ENCODE measurements around the genes ZNF277 and GPR85.

DNA sequence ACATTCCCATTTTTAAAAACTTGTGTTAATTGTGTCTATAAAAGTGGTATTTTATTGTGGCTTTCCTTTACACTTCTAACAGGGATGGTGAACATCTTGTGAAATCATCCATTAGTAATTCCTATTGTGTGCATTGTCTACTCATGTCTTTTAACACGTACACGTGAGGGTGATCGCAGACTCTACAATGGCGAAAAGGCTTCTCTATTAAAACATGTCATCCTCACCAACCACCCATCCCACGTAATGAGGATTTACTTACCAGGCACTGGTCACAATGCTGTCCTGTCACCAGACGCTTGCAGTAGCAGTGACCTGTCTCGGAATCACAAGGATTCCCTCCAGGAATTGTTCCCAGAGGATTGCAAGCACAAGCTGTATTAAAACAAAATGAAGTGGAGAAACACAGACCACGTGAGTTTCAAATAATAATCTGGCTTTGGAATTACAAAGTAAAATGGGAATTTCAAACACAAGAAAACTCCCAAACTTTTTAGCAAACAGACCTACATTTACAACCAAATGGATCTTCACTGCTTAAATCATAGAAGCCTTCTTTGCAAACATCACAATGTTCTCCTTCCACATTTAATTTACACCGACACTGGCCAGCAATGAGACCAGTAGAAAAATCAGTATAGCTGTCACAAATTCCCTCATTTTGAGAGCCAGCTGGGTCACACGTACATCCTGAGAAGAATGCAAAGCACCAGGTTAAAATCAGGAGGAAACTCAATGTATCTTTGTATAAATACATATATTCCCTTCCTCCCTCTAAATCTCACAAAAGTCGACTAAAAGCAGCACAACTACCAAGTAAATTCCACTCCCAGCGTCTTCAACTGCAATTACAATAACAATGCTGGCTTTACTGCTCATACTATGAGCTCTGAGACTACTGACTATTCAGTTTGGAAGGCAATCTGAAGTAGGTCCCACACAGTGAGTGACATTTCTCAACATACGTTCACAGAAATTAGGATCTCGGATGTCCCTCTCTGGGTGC, 27.9 kb downstream of the LAMB1 start:
- RRBS = no CpG with 5 or more reads among the region's 14 CpGs

GRCh38 chr7:108001853-108002614, 927 bp downstream of the LAMB1 start:
- RRBS = 4% methylated on average over 18 of the region's 56 CpGs

GRCh38 chr7:108211294-108211886, 81.2 kb upstream of the LAMB4 start:
- RRBS = no CpG with 5 or more reads among the region's 6 CpGs

DNA sequence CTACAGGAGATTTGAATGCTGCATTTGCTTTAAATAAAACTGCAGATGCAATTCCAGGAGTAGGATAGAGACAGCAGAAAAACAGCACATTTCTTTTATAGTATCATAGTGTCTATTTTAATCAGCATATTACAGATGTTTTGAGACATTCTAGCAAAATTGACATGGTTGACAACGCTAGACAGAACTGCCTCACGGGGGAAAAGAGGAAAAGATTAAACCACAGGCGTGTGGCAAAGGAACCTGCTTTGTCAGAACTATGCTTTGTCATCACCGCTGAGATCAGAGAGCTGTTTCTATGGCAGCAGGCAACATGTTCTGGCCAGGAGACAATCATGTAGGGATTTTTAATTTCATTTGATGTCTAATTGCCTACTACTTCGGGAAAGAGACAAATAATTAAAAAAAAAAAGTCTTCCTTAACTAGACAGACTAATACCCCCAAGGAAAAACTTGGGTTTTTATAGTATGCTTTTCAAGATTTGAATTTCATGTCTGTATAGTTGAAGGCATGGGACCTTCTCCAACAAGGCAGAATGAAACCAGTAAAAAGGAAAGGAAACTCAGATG, 40.0 kb downstream of the NRCAM start:
- RRBS = no CpG with 5 or more reads among the region's 5 CpGs

DNA sequence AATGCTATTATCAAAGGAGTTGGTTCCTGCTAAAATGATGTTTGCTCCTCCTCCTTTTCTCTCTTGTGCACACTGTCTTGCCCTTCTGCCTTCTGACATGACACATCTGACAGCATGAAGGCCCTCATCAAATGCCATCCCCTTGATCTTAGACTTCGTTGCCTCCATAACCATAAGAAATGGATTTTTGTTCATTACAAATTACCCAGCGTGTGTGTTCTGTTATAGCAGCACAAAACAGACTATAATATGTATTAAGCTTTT, 794.1 kb downstream of the DNAJB9 start:
- RRBS = no CpG with 5 or more reads among the region's 2 CpGs

GRCh38 chr7:109647947-109648284, 1078.2 kb downstream of the DNAJB9 start:
- RRBS = no CpG with 5 or more reads among the region's 1 CpG

GRCh38 chr7:110523103-110523302, 567.9 kb upstream of the LRRN3 start:
- RRBS = no CpG with 5 or more reads among the region's 2 CpGs

DNA sequence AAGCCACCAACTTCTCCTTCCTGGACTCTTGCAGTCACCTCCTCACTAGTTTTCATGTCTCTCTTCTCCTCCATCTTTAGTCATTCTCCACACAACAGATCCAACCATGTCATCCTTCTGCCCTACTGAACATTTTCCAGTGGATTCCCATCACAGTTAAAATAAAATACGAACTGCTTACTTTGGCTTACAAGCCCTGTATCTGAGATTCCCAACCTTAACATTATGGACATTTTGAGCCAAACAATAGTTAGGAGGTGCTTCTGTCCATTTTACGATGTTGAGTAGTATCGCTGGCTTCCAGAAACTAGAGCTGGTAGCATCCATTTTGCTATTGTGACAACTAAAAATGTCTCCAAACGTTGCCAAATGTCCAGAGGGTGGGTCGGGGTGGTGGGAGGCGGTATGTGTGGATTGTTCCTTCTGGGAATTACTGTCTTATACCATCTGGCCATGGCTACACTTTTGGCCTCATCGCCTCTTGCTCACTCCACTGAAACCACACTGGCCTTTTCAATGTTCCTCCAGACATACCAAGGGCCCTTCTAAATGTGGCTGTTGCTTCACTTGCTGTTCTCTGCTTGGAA, 190.4 kb upstream of the LRRN3 start:
- RRBS = no CpG with 5 or more reads among the region's 7 CpGs

- RRBS = no CpG with 5 or more reads among the region's 5 CpGs
These were observed 189.0 kb downstream of the LRRN3 start for GRCh38 chr7:111279751-111280510.

DNA sequence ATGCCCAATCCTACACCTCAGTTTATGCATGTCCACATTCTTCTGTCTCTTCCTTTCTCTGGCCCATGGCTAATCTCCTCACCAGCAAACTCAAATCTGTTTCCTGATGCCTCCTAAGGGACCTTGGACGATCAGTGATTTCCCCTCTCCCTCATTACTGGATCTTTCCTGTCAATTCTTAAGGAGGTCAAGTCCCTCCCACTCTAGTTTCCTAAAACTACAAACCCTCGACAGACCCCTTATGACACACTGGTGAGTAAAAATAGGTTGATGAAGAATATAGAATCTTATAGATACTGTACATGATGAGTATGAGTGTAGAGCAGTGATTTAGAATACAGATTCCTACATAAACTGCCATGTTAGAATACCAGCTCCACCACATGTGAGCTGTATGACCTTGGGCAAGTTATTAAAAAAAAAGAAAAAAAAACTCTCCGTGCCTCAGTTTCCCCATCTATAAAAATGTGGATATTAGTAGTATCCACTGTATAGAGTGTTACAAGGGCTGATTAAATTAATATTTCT, 236.2 kb downstream of the DOCK4 start:
- RRBS = no CpG with 5 or more reads among the region's 3 CpGs

DNA sequence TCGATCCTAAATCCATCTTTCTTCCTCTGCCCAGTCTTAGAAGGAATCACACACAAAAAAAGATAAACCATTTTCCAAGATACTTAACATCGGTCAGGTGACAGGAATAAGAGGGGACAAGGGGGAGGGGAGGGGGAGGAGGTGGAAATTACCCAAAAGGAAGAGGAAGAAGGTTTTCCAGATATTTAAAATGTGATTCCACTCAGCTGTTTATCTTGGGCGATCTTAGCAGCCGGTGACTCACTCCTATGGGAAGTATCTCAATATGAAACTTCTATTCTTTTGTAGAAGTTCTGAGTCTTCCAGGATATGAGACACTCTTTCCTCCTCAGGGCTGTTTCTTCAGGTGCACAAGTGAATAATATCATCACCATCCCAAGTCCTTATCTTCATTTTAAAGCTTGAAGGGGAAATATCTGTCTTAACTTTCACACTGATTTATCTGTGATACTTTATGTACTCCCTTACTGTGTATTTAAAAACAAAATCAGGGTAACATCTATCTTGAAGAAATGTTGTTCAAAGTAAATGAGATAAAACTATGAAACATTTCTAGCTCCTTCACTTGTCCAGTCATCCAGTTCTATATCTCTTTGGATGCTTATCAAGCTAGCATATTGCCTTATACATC, 13.9 kb downstream of the DOCK4 start:
- RRBS = no CpG with 5 or more reads among the region's 4 CpGs

- RRBS = no CpG with 5 or more reads among the region's 9 CpGs
These were observed 1.3 kb downstream of the DOCK4 start for GRCh38 chr7:112204904-112205300.

GRCh38 chr7:112206509-112207527, at the start of gene ZNF277:
ZNF277 (plus strand) TSS chr7:112206695.
- RRBS = 1% methylated on average over 16 of the region's 48 CpGs

GRCh38 chr7:112361962-112362507, 88.2 kb upstream of the IFRD1 start:
- RRBS = no CpG with 5 or more reads among the region's 3 CpGs

GRCh38 chr7:112422053-112422357, 28.3 kb upstream of the IFRD1 start:
- RRBS = no CpG with 5 or more reads among the region's 4 CpGs

DNA sequence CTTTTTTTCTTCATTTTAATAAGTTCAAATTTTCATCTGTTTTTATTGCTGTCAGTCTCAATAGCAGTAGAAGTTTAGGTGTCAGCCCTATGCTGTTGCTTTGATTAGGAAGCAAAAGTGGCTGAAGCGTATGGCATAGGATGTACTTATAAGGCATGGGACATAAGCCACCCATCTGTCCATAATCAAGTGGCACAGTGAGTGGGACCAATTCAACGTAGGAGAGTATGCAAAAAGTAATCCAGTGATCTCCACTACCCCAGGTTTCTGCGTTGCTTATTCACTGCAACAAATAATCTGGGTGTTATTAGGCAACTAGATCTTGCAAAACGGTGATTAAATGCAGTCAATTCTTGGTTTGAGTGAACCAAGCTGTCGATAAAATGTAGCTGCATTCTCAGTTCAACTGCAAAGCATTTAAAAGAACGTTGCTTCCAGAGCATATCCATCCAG, 4.9 kb downstream of the LSMEM1 start:
- RRBS = no CpG with 5 or more reads among the region's 6 CpGs

DNA sequence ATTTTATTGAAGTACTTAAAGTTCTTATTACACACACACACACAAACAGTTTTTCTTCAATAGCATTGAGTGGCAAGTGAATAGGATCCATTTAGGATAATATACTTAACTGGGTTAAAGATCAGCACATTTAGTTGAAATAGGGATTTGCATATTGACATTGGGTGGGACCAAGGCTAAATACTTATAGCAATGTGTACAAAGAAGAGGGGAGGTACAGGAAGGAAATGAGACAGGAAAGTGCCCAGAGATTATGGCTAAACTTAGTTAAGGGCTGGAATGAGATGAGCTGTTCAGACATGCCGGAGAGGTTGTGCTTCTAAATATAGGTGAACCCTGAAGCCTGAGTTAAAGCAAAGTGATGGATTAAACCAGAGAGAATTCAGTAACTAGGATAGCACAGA, 95.1 kb downstream of the LSMEM1 start:
- RRBS = no CpG with 5 or more reads among the region's 1 CpG

GRCh38 chr7:113085790-113087030, at the start of gene GPR85:
GPR85 (minus strand) TSS chr7:113086827.
- RRBS = 67% methylated on average over 3 of the region's 46 CpGs

DNA sequence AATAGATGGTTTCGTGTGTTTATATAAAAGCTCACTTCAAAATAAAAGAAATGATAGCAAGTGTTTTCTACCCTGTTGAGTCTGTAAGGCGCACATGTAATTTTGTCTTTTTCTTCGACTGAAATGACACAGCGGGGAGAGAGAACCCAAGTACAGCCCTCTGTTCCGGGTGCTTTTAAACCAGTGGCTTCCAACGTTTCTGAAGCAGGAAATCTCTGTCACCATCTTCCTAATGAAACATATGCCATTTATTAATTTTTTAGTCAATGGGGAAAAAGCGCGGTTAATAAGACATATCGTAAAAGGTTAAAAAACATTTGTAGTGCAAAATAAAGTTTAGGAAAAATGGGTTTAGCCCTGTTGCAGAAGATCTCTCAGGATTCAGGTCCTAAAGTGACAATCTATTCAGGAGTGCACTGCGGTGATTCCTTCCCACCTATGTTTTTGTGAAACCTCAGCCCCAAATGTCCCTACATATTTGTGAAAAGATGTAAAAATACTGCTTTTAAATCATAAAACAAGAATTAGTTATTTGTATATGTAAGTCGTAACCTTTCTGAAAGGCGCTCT, 464 bp upstream of the SMIM30 start:
- RRBS = no CpG with 5 or more reads among the region's 12 CpGs

GRCh38 chr7:113263527-113264203, 145.3 kb upstream of the SMIM30 start:
- RRBS = no CpG with 5 or more reads among the region's 16 CpGs

Measured in GM19240 (cell line).